Endothelial cell (in vitro differentiated cells): ENCODE data around the genes SMIM35, SCN2B, FOXR1 and CBL.

DNA sequence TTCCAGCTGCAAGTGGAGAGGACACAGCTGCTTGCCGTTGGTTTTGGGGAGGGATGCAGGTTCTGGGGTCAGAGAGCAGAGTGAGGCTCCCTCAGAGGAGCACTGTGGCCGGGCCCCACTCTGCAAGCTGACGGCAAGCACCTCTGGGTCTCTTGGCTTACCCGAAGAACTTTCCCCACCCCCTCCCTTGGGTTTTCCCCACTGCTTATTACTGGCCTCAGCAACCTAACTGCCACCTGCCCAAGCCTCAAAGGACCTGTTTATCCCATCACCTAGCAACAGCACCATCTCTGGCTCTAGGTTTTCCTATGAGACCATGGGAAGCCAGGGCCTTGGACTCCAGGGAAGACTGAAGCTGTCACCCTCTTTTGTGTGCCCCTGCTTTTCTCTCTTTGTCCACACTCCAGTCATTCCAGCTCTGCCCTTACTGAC, at the start of gene SMIM35:
Gene SMIM35 (minus strand): TSS at position 145 of the 432 bp plus-strand sequence.
- PRO-cap, result no peak

DNA sequence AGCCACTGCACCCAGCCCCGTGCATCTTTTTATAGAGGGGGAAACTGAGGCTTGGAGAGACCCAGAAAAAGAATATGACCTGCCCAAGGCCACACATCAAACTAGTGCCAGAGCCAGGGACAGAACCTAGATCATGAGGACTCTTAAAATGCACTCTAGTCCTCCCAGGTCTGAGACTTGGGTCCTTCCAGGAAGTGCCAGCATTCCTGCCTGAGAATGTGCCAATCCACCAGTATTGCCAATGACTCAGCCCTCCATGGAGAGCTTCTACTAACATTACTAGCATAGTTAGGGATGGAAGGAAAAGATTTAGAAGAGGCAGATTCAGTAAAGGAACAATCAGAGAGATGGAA, 20.0 kb upstream of the SMIM35 start:
- PRO-cap, result no peak

DNA sequence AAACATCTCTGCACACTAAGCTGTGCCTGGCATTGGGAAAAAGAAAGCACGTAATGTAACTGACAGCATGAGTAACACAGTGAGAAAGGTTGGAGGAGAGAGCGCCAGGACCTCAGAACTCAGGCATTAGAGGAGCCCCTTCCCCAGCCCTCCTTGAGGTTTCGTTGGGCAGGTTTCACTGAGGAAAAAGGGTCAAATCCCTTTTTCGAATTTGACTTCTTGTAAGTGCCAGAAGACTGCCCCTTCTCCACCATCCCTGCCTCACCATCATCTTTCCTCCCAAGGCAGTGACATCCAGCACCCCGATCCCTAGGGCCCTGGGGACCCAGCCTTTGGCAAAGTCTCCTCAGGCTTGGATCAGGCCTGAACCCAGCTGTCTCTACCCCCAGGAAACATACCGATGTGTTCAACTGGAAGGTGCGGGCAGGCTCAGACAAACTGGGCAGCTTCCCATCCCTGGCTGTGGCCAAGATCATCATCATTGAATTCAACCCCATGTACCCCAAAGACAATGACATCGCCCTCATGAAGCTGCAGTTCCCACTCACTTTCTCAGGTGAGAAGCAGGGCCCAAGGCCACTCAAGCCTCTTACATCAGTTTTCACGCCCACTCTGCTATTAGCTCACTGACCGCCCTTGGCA, 26.2 kb upstream of the SMIM35 start:
- PRO-cap, result no peak

GRCh38 chr11:118144822-118145936, 7.4 kb downstream of the SCN4B start:
- PRO-cap, result no peak

DNA sequence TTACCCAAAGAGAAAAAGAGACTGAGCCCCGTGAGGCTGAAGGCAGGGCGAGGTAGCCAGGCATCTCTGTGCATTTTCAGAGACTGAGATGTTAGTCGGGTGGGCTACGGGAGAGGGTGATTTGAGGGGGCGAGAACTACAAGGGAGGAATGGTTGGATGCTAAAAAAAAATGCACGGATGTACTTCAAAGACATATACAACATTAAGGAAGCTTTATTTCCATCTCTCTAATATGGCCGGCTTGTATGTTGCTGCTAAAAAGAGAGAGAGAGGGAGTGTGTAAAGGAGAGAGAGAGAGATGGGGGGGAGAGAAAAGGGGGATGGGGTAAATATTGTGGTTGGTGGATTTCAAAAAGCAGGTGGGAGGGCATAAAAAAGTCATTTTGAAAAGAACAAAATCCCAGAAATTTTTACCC, at the start of gene SCN2B:
Gene SCN2B (minus strand): TSS at position 282 of the 417 bp plus-strand sequence.
- PRO-cap, result no peak

GRCh38 chr11:118366309-118366893, 7.0 kb downstream of the UBE4A start:
- PRO-cap, result no peak

GRCh38 chr11:118531444-118531900, 480 bp downstream of the TMEM25 start:
- PRO-cap, result bidirectional peak, plus-strand start at chr11:118531776, minus-strand start at chr11:118531665

DNA sequence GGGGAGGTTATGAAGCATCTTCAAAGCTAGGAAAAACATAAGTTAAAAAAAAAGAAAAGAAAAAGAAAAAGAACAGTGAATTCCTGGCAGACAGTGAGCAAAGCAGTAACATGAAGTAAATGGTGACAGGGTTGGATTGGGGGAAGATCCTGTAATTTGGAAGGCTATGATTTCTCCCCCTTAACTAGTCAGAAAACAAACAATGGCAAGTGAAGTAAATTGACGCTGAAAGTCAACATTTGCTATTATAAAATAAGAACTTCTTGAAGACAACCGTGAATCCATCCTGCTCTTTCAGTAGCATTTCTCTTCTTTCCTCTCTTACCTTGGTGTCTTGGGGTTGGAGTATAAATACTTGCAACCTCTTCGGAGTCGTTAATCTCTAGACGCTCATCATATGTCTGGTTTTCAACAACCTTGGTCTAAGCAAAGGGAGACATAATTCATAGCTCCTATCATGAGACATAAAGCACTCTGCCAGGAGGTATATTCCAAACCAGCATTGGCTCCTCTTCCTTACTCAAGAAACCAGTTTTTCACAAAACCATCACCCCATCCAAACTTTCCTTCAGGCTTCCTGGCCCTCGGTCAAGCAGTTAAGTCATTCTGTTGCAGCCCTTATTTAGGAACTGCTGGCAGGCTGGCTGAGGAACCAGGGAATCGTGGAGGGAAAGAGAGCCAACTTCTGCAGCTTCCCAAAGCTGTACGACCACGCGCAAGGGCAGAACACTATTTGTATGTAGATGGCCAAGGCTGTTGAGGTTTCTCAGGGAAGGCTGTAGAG, 899 bp downstream of the IFT46 start:
- PRO-cap, result no peak

- PRO-cap, result bidirectional peak, plus-strand start at chr11:118571934, minus-strand start at chr11:118571941
Observed at GRCh38 chr11:118571549-118572140, 564 bp upstream of the ARCN1 start.

DNA sequence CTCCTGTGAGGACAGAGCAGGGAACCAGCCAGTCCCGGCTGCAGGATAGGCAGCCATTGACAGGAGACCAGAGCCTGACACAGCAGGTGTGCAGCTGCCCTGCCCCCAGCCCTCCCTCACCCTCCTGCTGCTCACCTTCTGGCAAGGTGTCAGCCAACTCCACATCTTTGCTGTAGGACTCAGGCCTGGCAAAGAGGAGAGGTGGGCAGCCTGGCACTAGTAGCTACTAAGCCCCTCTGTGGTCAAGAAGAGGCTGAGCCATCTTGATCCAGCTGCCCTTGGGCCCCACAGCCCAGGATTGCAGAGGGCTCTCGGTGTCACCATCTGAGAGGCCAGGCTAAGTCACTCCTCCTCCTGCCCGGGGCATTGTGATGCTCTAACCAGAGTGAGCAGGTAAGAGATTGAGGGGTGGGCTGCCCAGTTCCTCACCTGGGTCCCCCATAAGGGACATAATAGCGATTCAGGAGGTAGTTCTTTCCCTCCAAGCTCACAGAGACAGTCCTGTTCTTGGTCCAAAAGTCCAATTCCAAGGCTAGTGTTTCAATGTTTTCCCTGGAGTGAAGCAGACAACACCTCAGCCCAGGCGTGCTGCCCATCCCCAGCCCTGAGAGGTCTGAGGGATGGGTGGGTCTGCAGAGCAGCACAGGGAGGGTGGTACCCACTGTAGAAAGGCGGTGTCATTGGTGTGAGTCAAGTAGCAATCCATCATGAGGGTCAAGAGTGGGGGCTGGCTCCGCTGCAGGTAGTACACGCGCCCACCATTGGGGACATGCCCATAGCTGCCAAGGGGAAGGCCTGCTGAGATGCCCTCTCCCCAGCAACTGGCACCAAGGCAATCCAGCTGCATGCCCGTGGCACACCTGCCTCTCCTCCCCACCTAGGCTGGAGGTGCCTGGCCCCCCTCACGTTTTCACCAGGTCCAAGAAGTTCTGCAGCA, 18.5 kb downstream of the TREH start:
- PRO-cap, result no peak

DNA sequence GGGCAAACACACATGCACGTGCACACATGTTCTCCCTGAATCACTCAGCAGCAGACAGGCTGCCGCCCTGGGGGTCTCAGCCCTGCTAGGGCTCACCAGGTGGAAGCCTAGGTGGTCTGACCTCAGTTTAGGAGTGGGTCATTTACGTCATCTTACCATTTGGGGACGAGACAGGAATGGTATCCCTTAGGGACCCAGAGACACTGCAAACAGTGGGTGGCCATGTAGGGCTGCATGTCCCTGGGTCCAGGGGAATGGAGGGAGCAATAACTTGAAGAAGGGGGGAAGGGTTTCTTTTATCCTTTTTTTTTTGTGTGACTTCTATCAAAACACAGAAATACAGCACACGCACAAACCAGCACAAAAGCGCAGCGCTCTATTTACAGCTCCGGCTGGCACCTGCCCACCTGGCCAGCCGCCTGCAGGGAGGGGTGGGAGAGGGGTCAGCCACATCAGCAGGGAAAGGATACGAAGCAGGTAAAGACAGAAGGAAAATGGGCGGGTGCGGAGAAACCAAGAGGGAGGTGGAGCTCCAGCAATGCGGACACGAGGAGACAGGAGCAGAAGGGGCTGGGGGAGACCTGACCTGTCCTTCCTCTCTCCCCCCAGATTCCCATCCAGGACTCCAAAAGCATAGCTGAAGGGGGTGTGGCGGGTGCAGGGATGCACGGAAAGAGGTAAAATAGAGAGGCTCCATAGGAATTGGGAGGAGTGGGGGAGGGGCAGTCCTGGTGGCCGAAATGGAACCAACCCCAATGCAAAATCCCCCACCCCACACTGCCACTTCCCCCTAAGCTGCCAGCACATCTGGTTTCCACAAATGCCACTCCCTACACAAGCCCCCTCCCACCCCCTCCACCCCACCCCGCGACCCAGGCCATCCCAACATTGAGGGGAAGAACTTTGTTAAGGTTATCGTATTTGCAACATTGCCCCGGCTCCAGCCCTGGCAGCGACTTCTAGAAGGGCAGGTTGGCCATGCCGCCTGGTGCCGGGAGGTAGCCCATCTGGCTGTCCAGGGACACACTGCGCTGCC, 14.1 kb downstream of the CXCR5 start:
- PRO-cap, result no peak

GRCh38 chr11:118923487-118924103, 2.1 kb downstream of the BCL9L start:
- PRO-cap, result no peak

GRCh38 chr11:118971629-118972052, at the start of gene FOXR1:
FOXR1 (plus strand) TSS chr11:118971761.
- PRO-cap, result no peak

DNA sequence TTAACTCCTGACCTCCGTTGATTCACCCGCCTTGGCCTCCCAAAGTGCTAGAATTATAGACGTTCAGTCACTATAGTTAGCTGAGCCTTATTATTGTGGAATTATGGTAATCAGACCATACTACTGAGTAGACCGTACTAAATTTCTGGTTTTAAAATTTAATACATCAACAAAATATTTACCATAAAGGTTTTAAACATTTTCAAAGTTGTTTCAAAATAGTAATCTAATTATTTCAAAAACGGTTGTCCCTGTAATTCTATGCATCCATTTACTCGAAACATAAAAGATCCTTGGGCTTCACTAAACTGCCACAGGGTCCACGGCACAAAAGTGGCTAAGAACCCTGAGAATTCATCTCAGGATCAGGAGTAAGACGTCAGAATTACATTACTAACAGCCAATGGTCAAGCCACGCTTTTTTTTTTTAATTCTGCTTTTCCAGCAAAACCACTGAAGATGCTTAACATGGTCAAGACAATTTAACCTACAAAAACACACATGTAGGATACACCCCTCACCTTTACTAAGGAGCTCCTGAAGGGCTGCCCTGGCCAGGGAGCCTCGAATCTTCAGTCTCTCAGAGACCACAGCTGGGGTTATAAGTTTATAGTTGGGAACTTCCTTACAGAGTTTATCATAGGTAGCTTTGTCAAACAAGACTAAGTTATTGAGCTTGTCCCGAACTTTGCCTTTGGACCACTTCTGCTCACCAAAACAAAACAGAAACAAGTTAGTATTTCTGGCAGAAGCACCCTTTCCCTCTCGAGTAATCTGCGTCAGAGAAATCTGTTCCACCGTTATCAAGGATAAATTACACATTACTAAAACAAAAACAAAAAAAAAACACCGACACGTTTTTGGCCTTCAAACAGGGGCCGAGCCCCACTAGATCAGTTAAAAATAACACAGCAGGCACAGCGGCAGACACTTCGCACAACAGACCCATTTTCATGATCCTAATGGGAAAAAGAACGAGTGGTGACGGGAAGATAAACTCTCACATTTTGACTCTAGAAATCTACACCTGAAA, 986 bp downstream of the RPS25 start:
- PRO-cap, result no peak

GRCh38 chr11:119068030-119068301, 348 bp downstream of the VPS11 start:
- PRO-cap, result no peak

DNA sequence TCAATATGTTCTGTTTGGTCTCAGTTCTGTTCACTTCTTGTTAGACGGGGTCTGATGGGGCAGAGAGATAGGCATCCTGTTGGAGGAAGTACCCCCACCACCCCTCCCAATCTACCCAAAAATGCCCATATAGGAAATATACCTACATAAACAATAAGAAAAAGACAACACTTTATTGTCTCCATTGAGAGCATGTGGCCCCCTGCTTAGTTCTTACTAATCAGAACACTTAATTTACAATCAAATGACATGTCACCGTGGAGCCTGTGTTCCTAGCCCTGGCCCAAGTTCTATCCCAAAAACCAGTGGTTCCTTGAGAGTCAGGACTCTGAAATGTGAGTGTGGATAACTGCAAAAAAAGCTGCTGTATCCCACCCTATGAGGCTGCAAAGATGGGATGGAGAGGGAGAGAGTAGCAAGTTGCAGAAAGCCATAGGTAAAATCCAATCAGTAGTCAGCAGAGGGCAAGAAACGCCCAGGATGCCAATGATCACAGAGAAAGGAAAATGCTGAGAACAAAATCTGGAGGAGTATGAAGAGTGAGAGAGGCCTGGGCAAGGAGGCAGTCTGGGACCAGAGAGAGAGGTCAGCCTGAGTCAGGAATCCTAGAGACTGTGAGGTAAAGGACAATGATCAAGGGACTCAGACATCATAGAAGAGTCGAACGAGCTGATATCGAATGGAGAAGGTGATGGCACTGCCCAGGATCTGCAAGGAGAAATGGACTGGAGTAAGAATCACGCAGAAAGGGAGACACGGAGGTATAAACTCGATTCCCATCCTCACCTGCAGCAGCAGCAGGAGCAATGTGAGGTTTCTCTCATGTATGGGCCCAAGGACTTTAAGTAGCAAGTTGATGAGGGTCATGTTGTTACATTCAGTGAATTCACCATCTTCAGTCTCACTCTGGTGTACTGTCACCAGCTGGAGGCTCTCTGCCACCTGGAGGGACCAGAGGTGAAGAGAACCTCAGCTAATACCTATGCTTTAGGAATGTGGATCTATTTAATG, 1.4 kb upstream of the H2AX start:
- PRO-cap, result no peak

GRCh38 chr11:119107738-119108200, 625 bp downstream of the C2CD2L start:
- PRO-cap, result no peak

DNA sequence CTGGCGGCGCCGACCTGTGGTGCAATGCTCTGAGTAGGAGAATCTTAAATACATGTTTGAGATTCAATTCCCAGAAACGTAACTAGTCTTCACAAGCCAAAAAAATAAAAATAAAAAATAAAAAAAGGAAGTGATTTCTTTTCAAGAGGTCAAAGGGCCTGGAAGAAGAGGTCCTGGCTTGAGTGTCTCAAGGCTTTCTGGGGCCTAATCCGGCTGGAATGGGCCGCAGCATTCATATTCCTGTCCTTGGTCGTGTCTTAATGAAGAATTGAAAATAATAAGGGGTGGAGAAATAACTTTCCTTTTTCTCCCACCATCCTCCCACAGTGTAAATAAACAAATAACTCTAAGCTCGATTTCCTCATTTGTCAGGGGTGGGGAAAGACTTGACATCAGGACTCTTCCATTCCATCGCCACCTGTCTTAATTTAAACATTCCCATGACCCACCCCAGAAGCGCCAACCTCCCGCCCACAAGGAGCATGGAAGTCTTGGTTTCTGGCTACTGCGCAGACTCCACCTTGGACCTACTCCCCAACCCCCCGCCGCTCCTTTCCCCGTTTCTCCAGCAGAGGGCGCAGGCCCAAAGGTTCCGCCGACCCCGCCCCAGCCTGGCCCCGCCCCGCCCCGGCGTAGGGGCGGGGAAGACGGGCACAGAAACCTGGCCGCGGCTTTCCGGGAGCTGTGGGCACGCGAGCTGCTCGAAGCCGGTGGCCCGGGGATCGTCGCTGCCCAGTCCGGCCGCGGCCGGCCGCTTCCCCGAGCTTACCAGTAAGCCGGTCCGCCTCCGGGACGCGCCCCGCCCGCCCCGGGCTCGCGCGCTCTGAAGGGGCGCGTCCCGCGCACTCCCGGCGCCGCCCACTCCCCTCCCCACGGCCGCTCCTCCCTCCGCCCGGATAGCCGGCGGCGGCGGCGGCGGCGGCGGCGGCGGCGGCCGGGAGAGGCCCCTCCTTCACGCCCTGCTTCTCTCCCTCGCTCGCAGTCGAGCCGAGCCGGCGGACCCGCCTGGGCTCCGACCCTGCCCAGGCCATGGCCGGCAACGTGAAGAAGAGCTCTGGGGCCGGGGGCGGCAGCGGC, at the start of gene CBL:
Gene CBL (plus strand): TSS at position 951 of the 1,077 bp plus-strand sequence.
- PRO-cap, result bidirectional peak, plus-strand start at position 654 of the sequence, minus-strand start at position 430 of the sequence; bidirectional peak, plus-strand start at position 979 of the sequence, minus-strand start at position 825 of the sequence

DNA sequence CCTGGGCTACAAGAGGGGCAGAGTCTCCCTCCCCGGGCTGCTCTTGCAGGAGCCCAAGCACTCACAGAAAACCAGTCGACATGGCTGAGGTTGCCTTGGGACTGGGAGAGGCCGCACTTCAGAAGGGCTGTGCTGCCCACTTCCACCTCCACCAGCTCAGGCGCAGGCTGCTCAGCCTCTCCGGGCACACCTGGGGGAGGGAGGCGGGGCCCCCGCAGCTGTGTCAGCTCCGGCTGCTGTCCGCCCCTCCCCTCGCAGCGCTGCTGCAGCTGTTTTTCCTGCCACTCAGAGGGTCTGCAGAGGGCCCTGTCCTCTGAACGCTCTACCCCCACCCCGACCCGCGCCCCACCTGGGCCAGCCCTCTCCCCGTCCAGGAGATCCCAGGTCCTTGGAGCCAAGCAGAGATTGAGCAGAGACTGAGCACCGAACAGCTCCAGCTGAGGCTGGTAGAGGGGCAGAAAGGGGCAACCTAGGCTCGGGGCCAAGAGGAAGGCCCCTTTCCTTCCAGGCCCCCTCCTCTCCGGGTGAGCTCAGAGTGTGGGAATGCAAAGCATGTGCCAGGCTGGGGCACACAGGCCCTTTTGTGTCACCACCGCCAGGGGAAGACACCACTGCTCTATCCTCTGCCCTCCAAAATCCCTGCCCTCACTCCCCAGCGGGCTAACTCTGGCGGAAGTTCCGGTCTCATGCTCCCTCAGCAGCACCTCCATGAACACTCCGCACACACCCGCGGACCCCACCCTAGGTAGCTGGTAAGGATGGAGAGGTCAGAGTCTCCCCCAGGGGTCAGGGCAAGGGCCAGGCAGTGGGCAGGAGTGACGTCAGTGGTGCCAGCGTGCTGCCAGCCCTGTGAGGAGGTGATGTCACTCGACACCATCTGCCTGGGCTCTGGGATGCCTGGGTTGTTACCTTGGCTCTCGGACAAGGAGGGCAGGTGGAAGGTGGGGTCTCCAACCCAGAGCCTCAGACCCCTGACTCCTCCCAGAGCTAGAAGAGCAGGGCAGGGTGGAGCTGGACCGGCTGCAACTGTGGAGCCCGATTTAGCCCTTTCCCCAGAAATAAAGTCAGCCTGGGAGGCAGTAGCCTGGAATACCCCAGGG, 1.5 kb downstream of the MCAM start:
- PRO-cap, result bidirectional peak, plus-strand start at position 648 of the sequence, minus-strand start at position 461 of the sequence

DNA sequence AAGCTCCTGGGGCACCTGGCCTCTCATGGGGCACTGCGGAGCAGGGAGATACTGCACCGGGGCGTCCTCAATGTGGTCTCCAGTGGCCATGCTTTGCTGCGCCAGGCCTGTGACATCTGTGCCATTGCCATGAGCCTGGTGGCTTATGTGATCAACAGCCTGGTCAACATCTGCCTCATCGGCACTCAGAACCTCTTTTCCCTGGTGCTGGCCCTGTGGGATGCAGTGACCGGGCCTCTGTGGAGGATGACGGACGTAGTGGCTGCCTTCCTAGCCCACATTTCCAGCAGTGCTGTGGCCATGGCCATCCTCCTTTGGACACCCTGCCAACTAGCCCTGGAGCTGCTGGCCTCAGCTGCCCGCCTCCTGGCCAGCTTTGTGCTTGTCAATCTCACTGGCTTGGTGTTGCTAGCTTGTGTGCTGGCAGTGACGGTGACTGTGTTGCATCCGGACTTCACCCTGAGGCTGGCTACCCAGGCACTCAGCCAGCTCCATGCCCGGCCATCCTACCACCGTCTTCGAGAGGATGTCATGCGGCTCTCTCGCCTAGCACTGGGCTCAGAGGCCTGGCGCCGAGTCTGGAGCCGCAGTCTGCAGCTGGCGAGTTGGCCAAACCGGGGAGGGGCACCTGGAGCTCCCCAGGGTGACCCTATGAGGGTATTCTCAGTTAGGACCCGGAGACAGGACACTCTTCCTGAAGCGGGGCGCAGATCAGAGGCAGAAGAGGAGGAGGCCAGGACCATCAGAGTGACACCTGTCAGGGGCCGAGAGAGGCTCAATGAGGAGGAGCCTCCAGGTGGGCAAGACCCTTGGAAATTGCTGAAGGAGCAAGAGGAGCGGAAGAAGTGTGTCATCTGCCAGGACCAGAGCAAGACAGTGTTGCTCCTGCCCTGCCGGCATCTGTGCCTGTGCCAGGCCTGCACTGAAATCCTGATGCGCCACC, 1.4 kb downstream of the RNF26 start:
- PRO-cap, result no peak